ENCODE results near the gene PACRGL.

- PRO-cap = bidirectional peak, plus-strand start at chr4:20700459, minus-strand start at chr4:20700354
These were observed at the start of gene PACRGL for GRCh38 chr4:20699866-20700709. TSS of gene PACRGL (plus strand) at chr4:20700458.

DNA sequence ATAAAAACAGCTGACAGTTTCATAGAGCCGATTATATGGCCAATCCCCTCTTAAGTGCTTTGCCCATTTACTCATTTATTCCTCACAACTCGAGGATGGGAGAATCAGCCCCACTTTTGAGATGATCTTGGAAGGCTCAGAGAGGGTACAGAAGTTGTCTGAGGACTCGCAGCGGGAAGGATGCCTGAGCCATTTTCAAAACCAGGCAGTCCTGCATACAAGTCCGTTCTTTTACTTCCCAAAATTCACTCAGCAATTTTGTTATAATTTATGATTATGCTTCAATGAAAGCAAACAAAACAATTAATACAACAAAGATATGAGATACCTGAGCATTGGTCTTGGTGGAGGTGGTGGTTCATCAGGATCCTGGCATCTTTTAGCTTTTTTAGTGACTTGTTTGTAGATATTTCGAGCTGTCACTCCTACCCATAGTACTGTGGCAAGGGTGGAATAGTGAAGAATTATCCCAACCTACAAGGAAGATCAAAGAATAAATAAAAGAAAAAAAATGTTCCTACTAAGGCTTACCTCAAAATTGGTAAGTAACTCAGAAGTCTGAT lies 123.6 kb downstream of the ADGRA3 start:
- PRO-cap = no peak

GRCh38 chr4:22399441-22400089 lies 116.3 kb downstream of the ADGRA3 start:
- PRO-cap = no peak

DNA sequence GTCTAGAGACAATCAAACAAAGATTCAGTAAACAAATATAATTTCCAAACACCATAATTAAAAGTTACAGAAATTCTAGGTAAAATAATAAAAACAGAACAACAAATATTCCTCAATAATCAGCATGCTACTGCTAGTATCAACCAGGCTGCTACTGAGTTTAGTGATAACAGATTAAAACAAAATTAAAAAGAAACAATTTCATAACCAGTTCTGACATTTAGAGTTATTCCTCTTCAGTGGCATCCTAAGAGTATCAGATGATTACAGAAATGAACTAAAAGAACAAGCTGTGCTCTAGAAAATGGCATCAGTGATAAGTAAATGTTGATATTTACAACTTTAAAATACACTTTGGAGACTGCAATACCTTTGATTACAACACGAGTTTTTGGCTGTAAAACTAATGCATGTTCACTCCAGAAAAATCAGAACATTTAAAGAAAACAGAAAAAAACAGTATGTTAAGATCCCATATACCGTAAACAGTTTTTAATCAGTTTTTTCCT lies 73.0 kb downstream of the ADGRA3 start:
- PRO-cap = no peak

DNA sequence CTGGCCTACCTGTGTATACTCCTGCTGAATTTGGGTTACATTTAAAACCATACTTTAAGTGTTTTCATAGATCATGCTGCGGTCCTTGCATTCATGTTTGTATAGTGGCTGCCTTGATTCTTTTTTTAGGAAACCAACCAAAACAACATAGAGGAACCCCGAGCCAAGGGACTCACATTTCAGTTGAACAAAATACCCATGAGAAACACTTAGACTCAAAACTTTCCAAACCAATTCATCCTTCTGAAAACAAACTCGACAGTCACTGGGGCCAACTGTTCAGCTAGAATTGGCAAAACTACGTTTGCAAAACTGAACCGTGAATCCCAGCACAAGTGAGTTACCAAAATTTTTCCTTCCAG lies 1.4 kb downstream of the ADGRA3 start:
- PRO-cap = no peak

DNA sequence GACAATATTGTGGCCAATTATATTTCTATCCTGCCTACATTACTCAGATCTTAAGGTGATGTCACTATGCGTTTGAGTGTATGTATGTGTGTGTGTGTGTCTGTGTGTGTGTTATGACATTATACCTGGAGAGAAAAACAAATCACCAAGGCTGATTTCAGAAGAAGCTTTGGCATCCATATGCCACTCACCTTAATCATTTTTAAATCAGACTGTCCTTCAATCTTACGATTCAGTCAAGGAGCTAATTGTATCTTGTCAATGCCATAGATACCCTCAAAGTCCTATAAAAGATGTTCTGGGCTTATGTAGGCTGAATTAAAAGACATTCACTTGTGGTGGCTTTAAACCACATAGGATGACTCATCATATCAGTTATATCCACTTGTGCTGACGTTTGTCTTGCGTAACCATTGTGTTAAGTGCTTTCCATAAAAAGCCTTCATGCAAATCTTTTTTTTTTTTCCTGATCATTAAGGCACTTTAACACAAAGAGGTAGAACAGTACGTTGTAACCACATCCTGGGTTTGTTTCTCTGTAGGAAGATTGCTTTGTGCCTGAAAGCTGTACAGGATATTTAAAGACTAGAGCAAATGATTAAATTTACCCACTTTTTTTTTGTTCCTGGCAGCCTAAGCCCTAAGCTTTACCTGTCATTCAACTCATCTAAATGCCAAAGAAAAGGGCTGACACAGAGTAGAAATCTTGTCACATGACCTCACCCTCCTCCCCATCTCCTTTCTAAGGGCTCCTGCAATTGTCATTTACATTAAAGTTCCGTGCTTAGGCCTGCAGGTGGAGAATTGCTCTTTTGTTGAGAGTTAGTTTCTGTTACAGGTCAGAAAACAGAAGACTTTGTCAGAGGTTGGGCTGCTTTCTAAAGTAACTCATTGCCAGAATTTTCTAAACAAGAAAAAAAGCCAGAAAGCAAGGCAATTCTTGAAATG lies 555.9 kb downstream of the PPARGC1A start:
- PRO-cap = no peak

- PRO-cap = no peak
These were observed 475.7 kb downstream of the PPARGC1A start for GRCh38 chr4:23414163-23414569.

GRCh38 chr4:23876770-23877021 lies 13.2 kb downstream of the PPARGC1A start:
- PRO-cap = no peak

- PRO-cap = no peak
These were observed 5.6 kb downstream of the PPARGC1A start for GRCh38 chr4:23884167-23884654.

GRCh38 chr4:23934737-23935446 lies 45.0 kb upstream of the PPARGC1A start:
- PRO-cap = no peak

DNA sequence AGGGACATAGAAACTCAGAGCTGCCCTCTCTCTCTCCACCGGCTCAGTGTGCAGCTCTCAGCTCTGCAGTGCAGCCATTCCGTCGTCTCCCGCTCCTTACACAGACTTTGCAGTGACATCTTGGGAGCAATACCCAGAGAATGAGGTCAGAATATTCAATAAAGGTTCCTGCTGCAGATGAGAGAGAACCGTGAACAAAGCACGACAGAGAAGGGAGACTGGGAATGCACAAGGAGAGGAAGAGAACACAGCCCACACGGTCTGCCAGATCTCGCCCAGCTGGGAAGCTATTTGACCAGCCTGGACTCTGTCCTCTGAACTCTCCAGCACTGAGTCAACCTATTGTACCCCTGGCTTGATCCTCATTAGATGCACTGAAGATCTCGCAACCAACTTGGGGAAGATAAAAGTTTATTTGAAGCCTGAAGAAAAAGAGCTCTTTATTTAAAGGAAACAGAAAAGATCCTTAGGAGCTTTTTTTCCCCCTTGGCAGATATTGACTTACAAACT lies 118.1 kb upstream of the PPARGC1A start:
- PRO-cap = no peak

DNA sequence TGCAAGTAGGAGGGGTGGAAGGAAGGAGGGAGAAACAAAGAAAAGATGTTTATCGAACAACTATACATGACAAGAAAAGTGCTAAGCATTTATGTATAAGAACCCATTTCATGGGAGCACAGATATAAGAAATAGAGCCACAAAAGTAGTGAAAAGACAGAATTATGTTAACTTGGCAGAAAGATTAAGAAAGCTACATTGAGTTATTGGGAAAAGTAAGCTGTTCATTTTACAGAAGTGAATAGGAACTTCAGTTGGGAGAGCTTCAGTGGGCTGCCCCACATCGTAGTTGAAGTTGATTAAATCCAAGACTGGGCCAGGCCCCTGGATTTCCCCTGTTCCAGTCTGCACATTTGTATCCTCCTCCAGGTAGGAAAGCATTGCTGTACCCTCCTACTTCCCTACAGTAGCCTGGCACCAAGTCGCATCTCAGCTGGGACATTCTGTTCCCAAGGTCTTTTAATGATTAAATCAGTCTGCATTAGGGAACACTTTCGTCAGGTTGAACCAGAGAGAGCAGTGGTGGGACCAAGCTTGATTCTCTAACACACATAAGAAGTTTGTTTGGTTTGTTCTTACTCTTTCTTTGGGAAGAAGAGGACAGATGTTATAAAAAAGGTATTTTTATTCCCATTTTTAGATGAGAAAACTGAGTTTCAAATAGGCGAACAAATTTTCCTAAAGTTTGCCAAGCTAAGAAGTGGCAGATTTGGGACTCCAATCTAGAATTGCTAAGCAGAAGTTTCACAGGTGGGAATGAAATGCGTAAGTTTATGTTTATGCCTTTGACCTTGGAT lies 165.8 kb upstream of the PPARGC1A start:
- PRO-cap = no peak

DNA sequence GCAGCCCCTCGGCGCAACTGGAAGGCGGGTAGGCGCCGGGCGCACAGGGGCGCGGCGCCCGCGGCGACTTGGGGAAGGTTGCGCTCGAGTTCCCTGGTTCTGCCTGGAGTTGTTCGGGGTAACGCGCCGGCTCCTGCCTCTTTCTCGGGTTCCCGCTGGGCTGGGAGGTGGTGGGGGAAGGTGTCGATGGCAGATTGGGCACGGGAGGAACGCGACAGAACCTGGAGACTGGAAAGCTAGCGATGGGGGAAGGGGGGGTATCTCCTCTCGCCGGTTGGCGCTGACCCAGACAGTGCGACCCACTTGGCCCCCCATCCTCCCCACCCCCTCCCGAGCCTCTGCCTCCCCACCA lies 112.4 kb downstream of the DHX15 start:
- PRO-cap = no peak

DNA sequence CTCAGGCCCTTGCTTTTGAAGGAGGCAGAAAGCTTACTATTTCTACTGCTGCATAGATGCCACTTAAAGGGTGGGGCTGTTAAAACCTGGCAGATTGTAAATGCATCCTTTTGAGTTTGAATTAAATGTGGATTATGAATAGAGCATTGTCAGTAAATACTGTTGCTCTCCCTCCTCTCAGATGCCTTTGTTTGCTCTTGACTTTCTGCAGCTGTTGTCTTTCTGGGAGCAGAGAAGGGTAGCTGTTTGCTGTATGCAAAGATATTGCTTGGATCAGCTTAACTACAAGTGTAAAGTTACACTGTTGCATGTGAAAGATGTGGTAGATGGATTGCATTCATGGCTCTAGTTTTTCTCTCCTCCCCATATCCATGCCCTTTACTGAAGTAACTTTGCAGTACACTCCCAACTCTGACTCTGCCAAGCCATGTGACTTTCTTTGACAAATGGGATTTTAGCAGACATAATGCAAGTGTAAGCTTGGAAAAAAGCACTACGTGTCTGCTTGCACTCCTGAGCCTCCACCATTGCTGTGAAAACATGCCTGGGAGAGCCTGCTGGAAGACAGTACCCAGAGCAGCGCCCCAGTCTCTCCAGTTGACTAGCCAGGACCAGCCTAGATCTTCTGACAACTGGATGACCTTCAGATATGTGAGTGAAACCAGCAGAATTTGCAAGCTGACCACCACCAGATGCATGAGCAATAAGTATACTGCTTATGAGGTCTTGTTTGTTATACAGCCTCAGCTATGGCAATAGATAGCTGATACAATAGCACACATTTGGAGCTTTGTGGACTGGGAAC lies 75.2 kb upstream of the DHX15 start:
- PRO-cap = no peak

- PRO-cap = no peak
These were observed 48.7 kb downstream of the SOD3 start for GRCh38 chr4:24843981-24844548.

DNA sequence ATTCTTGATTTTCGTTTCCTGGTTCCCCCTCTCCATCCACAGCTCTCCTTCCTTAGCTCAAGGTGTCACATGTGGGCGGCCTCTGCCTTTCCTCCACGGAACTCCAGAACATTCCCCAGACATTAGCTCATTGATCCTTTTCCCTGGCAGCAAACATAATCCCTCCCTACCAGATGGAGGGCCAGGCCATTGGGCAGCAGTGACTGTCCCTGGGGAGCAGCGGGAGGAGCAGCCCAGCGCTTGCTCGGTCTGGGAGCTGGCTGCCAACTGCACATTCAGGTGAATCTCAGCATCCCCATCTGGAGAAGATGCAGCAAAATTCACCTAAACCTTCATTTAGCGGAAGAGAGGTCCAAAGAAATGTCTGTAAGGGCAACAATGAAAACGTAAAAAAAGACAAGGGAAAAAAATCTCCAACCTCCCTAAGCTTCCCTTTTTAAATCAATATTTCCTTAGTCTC lies 56.1 kb downstream of the CCDC149 start:
- PRO-cap = no peak

DNA sequence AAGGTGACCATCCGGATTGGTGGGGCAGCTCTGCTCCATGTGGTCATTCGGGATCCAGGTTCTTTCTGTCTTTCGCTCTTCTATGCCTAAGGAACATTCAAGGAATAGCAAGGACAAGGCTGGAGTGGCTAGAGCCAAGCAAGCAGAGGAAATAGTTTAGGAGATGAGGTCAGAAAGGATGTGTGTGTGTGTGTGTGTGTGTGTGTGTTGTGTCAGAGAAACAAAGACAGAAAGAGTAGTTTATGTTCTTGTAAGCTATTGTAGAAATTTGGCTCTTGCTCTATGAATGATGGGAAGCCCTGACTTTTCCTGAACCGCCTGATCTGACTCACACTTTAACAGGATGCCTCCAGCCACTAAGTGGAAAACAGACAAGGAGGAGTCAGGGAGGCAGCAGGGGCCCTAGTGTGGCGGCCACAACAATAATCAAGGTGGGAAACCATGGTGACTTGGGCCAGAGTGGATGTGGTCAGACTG lies 39.7 kb downstream of the LGI2 start:
- PRO-cap = no peak

GRCh38 chr4:25158673-25159248 lies 1.5 kb downstream of the SEPSECS start:
- PRO-cap = no peak

- PRO-cap = no peak
These were observed 1.0 kb upstream of the SEPSECS start for GRCh38 chr4:25161134-25161801.

DNA sequence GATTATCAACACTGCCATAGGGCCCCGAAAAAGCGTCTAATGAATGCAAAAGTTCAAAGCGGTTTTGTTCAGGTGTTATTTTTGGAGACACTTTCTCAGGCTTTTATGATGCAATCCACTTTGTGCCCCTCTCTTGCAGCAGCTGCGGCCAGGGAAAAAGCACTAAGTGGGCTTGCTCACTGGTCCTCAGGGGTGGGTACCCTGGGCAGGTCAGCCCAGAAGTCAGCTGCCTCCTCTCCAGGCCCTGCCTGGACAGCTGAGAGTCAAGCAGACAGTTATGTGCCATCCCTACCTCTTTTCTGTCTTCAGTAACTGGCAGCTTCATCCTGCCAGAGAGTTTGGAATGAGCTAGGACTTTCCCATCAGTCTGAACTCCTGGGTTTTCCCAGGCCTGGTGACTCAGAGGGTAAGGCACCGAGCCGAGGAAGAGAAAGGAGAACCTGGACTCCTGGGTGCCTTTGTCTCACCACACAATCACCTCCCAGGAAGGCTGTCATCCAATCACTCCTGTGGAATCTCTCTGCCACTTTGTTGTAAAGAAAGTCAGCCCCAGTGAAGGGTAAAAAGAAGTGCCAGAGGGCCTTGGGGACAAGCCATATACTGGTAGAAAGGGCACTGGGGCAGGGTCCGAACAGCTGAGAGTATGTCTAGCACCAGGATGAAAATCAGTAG lies 3.5 kb upstream of the SLC34A2 start:
- PRO-cap = unidirectional peak, plus-strand start at position 562 of the sequence